CMK (cell line): ENCODE data around the genes MYO15A, SHMT1, FBXW10 and PRPSAP2.

DNA sequence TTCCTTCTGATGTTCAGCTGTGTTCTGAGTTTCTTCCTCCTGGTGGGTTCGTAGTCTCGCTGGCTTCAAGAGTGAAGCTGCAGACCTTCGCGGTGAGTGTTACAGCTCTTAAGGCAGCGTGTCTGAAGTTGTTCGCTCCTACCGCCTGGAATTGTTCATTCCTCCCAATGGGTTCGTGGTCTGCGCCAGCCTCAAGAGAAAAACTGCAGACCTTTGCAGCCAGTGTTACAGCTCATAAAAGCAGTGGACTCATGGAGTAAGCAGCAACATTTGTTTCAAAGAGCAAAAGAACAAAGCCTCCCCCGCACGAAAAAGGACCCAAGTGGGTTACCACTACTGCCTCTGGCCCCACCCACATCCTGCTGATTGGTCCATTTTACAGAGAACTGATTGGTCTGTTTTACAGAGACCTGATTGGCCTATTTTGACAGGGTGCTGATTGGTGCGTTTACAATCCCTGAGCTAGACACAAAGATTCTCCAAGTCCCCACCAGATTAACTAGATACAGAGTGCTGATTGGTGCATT is 16.3 kb downstream of the TOM1L2 start:
- RRBS = no CpG with 5 or more reads among the region's 12 CpGs

- RRBS = no CpG with 5 or more reads among the region's 18 CpGs
Observed at GRCh38 chr17:18104147-18104944, 4.2 kb upstream of the MYO15A start.

- RRBS = no CpG with 5 or more reads among the region's 5 CpGs
Observed at GRCh38 chr17:18108672-18108793, at the start of gene MYO15A. MYO15A (plus strand) TSS chr17:18108756.

DNA sequence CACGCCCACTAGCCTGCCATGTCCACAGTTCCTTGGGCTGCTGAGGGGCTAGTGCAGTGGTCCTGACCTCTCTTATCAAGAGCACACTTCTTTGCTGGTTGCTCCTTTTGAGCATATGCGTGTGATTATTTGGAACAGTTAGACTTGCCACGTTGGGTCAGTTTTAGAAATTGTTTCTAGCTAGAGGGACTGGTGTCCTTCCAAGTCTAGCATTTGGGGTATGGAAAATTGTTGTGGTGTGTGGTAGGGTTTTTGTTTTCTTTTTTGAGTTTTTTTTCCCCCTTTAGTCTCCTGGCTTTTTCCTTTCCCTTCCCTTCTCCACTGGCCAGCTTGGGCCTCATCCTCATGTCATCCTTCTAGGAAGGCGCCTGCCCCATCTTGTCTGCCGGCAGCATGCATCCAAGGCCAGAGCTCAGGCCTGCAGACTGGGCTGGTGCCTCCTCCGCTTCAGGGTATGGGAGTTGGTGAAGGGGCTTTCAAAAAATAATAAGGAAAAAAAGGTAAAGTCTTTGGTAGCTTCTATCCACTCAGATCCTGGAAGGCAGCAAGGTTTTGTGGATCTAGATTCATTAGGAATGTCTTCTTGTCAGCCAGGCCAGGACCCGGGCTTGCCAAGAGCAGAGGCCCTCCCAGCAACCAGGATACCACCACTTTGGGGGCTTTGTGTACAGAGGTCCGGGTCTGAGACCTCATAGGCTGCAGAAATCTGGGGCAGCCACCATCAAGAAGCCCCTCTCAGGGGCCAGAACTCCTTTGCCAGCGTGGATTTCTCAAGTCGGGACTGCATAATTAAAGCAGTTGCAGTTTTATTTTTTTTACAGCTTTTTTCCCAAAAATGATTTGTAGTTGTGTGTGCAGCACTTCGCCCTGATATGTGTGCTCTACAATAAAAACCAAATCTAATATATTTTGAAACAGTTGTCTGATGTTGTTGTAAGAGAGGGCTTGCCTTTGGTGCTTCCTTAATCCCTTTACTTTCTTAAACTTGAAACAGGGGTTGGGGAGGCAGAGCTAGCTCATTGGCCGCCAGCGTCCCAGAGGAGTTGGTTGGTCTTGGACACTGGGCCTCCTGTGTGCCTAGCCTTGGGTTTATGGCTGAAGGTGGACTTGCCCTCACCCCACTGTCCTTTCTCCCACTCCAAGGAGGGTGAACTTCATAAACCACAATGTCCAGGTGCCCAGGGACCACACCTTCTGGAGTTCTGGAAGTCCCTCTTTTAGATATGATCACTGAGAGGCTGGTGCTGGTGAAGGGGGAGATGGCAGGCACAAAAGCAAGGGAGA is 16.0 kb upstream of the LLGL1 start:
- RRBS = 99% methylated on average over 2 of the region's 13 CpGs

- RRBS = no CpG with 5 or more reads among the region's 9 CpGs
Observed at GRCh38 chr17:18325801-18326502, 10.9 kb downstream of the SMCR8 start.

DNA sequence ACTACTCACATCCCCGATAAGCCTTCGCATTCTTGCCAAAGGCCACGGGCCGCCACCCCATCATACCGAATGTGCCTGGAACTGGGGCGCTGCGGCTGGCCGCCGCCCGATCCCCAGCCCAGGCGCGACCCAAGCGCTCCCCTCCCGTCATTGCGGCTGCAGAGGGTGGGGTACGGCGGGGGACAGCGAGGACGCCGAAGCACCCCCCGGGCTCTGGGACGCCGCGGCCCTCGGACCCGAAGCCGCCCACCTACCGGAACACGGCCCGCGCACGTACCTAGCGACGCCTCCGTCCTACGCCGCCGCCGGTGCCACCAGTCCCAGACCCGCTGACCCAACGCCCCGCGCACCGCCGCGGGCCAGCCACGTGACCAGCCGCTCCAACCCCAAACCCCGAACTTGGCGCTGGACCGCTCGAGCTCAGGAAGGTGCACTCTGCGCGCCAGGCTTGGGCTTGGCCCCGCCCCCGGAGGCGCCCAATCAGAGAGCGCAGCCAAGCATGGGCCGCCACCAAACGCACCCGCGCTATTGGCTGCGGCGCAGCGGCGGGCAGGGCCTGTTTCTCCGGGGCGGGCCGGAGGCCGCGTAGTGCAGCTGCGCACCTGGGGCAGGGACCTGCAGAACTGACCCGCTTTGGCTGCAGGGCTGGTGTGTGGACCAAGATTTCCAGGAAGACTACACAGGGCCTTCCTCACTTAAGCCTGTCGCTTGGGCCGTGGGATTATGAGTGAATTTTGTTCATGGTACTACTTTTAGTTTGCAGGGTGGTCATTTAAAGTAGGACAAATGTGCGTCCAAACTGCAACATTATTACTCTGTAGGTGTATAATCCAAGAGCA is at the start of gene SHMT1:
TSS of gene SHMT1 (minus strand) at position 456 of the 839 bp plus-strand sequence.
- RRBS = under 1% methylated on average over 27 of the region's 76 CpGs

GRCh38 chr17:18634416-18634871 is 9.7 kb downstream of the TBC1D28 start:
- RRBS = no CpG with 5 or more reads among the region's 15 CpGs

DNA sequence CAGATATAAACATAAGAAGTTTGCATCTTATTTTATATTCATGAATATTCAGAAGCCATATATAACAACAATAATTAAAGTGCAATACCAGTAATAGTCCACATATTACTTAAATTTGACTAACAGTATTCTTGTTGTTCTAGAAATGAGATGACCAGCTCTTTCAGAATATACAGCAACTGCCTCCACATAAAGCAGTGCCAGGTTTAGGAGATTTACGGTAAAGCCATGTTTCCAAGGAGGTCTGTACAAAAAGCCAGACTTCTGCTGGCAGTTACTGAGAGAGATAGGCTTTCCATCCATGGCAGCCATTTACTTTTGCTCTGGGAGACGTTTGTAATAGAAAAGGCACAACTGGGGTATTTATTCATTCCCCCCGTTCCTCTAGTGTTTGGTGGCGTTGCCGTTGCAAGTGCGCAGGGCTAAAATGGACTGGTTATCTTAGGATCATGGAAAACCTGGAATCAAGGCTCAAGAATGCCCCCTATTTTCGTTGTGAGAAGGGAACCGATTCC is at the start of gene FBXW10:
TSS of gene FBXW10 (plus strand) at position 259 of the 515 bp plus-strand sequence.
- RRBS = no CpG with 5 or more reads among the region's 8 CpGs

DNA sequence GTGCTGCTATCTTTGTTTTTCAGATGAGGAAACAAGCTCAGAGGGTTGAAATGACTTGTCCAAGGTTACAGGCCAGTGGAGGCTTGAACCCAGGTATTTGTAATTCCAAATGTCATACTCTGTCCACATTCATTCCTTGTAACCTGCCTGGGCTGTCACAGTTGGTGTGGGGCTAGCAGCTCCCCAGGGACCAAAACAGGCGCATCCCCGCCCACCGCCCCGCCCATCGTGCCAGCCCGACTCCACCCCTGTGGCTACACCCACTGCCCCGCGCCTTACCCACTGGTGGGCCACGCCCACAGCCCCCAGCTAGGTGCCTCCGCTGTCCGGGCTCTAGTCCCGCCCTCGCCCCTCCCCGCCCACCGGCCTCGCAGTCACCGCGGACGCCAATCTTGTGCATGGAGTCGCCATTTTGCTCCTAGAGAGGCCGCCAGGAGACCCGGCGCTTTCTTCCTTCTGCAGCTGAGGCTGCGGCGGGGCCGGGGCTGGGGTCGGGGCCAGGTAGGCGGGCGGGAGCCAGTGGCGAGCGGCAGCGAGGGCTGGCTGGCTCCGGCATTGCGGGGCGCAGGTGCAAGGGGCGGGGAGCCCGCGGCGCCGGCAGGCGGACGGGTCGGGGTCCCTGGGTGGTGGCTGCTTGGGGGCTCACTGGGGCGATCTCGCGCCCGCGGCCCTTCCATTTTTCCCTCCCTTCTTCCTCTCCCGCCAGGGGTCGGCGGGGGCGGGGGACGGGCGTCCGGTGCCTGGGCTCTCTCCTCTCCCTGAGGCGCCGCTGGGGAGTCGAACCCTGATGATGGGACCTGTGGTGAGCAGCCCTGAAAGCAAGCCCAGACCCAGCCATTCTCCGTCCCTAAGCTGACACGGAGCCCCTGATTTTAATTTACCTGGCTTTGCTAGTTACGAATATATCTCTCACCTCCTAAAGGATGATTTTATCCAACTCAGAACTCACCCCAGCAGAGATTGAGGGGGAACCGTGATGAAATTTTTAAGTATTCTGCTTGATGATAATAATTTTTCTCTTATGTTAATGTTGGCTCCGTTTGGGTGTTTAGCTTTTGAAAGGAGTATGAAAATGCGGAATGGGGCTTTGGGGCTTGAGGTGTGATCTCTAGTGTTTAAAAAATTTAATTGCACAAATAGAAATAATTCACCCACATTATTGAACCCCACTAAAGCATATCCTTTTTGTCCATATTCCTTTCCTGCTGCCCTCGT is at the start of gene PRPSAP2:
TSS of gene PRPSAP2 (plus strand) at position 371 of the 1,215 bp plus-strand sequence.
- RRBS = 3% methylated on average over 28 of the region's 65 CpGs

DNA sequence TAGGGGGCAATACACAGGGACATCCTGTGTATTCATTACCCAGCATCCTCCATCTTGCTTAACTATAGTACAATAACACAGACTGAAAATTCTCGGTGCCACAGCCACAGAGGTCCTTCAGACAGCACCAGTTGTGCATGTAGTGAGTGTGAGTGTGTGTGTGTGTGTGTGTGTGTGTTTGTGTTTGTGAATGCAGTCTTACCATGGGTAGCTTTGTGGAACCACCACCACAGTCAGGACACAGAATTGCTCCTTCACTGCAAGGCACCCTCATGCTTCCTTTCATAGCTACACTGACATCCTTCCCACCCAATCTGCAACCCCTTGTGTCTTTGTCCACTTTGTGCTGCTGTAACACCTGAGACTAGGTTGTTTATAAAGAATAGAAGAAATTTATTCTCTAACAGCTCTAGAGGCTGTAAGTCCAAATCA is 25.3 kb upstream of the SLC5A10 start:
- RRBS = no CpG with 5 or more reads among the region's 1 CpG

GRCh38 chr17:18955652-18955851 is 3.6 kb downstream of the SLC5A10 start:
- RRBS = no CpG with 5 or more reads among the region's 3 CpGs

- RRBS = no CpG with 5 or more reads among the region's 19 CpGs
Observed at GRCh38 chr17:18969194-18970106, 17.5 kb downstream of the SLC5A10 start.

DNA sequence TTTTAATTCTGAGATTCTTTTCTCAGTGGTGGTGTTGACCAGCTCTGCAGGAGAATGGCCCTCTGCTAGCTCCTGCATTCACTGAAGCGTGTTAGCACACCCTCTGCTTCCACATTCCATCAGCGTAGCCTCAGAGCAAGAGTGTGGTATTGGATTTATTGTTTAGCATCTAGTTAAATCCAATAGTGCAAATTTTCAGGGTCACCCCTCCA is 45.8 kb downstream of the B9D1 start:
- RRBS = no CpG with 5 or more reads among the region's 2 CpGs

DNA sequence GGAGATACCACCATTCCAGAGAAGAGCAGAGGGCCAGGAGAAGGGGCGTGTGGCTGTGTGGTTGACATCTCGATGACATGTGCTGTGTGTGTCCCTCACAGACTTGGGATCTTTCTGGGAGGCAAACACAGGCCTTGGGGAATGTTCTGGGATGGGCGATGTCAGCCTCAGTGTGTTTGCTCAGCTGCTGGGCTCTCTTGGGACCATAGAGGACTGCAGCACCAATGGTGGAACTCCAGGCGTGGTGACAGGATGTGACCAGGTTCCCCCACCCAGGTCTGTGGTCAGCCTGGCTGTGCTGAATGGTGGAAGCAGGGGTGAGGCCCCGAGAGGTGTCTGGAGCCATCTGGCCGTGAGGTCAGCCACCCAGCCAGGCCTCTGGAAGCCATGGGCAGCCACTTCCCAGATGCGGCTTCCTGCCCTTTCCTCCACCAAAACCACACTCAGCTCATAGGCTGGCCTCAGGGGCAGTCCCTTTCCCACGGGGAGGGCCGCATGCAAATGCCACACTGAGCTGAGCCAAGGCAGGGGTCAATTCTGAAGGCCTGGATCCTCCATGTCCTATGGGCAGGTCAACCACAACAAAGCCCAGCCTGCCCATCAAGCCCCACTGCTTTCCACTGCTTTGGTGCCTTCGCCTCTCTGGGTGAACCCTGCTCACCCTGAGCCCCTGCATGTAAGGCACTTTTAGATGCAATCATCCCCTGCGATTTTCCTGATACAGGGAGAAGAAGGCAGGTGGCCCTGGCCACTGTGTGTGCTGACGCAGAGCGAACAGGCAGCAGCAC is 7.7 kb upstream of the MAPK7 start:
- RRBS = no CpG with 5 or more reads among the region's 13 CpGs

GRCh38 chr17:19470444-19471318 is 59.6 kb downstream of the RNF112 start:
- RRBS = no CpG with 5 or more reads among the region's 31 CpGs

DNA sequence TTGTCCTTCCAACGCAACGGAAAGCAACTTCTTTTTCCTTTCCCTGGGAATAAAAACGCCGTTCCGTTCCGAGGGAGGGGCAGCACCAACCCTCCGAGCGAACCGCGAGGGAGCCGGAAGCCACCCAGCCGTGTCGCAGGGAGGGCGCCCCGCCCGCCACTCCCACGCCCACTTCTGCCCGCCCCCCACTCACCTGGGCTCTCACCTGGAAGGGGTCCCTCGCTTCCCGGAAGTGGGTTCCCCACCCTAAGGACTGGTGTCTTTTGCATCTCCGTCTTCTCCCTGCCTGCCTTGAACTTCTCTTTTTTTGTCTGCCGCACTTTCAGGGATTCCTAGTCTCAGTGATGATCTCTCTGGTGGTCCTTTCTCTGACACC is 25.3 kb upstream of the SLC47A1 start:
- RRBS = 0% methylated on average over 4 of the region's 22 CpGs

- RRBS = no CpG with 5 or more reads among the region's 11 CpGs
Observed at GRCh38 chr17:19554231-19554867, 20.7 kb downstream of the SLC47A1 start.

DNA sequence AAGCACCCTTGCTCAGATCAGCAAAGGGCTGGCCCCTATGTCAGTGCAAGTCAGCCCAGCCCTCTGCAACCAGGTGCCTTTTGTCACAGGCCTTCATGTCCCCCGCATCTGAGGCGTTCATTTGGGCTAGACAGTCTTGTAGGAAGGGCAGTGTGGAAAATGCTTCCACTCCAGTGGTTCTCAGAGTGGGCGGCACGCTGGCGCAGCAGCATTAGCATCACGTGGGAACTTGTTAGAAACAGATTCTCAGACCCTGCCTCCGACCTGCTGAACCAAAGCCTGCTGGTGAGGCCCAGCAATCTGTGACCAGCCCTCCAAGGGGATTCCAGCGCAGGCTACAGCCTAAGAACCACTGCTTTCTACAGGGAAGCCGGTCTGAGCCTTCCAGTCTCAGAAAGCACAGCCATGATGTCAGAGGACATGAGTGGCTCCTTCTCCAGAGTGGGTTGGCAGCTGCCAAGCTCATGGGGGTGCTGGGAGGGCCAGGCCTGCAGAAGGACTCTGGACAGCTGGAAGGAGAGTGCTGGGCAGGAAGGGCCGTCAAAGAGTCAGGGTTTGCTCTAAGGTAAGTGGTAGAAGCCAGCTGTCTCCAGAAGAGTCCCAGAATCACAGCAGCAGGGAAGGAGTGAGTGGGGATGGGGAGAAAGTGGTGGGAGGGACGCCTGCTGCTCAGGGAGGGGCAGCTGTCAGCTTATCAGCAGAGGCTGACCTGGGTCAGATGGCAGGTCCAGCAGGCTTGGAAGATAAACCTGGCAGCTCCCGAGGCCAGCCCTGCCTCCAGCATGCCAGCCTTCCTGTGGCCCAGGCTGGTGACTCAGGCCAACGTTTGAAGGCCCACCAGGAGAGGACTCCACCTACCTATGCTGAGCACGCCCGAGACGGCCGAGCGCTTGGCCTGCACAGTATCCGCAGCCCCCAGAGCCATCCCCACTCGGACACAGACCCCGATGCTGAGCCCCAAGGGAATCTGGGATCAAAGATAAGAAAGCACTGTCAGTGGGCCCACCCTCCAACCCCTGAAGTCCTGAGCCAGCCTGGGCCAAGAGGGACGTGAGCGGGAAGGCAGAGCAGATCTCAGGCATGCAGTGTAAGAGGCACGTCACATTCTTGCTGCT is 12.8 kb downstream of the SLC47A2 start:
- RRBS = no CpG with 5 or more reads among the region's 24 CpGs

DNA sequence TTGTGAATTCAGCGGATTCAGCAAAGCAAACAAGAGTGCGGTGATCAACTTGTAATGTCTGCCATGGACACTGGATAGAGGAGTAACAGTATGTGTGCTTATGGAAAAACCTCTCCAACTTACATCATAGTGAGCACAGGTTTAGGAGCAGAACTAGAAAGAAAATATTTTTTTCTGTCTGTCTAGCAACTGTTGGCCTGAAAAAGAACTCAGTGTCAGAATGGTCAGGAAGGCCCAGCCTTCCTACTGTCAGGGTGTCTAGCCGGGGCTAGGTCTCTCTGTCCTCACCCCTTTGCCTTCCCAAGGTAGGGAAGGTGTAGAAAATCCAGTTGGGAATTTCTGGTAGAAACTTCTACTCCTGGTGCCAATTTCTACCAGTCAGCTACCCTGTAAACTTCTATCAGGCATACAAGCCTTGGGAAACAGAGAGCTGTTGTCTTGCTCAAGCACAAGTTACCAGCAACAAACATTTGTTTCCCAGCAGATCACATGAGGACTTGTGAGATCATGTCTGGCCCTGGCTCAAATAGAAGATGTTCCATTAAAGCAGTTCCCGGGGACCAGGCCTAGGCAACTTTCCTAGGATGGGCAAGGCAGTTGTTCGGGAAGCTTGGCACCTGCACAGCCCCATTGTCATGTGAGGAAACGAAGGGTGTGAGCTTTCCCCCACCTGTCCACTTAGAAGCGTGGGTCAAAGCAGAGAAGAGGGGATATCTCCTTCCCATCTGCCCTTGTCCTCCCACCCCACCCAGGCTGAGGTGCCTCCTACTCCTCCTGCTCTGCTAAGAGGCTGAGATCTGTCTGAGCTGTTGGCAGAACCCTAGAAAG is 11.0 kb upstream of the SLC47A2 start:
- RRBS = no CpG with 5 or more reads among the region's 7 CpGs

- RRBS = no CpG with 5 or more reads among the region's 6 CpGs
Observed at GRCh38 chr17:19905036-19905467, 37.3 kb upstream of the ULK2 start.